Cardiac septum (tissue), 1 donor: ENCODE data around the genes C5orf58 and KCNMB1.

DNA sequence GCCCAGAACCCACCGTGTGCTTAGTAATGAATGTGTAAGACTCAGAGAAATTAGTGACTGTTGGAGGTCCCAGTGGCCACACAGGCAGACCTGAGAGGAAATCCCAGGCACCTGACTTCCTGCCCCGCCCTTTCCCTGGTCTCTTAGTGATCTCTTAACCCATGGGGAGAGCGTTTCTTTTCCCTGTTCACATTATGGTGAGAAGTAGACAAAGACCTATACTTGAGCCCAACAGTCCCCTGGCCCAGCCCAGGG lies 61.4 kb upstream of the FOXI1 start:
- PRO-cap, result no peak

DNA sequence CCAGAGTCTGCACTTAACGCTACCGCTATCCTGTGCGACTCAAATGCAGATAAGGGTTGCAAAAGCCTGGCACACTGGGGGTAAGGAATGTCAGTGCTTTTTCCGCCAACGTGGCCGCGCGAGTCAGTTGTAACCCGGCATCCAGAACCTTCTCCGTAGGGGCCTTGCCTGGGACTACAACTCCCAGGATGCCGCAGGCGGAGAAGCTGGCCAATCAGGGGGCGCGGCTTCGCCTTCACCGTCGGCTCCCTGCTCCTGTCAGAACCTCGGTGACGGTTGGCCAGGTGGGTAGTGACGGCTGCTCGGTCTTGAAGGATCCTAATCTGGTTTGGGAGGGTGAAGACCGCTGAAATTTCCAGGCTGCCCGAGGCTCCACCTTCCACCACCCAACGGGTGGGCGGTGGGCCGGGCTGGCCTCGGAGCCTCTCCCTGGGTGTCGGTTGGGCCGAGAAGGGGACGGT lies at the start of gene C5orf58:
TSS of gene C5orf58 (plus strand) at position 262 of the 461 bp plus-strand sequence.
- PRO-cap, result no peak

GRCh38 chr5:170266758-170267935 lies 30.4 kb downstream of the LCP2 start:
- PRO-cap, result no peak

GRCh38 chr5:170268799-170270017 lies 28.4 kb downstream of the LCP2 start:
- PRO-cap, result no peak

DNA sequence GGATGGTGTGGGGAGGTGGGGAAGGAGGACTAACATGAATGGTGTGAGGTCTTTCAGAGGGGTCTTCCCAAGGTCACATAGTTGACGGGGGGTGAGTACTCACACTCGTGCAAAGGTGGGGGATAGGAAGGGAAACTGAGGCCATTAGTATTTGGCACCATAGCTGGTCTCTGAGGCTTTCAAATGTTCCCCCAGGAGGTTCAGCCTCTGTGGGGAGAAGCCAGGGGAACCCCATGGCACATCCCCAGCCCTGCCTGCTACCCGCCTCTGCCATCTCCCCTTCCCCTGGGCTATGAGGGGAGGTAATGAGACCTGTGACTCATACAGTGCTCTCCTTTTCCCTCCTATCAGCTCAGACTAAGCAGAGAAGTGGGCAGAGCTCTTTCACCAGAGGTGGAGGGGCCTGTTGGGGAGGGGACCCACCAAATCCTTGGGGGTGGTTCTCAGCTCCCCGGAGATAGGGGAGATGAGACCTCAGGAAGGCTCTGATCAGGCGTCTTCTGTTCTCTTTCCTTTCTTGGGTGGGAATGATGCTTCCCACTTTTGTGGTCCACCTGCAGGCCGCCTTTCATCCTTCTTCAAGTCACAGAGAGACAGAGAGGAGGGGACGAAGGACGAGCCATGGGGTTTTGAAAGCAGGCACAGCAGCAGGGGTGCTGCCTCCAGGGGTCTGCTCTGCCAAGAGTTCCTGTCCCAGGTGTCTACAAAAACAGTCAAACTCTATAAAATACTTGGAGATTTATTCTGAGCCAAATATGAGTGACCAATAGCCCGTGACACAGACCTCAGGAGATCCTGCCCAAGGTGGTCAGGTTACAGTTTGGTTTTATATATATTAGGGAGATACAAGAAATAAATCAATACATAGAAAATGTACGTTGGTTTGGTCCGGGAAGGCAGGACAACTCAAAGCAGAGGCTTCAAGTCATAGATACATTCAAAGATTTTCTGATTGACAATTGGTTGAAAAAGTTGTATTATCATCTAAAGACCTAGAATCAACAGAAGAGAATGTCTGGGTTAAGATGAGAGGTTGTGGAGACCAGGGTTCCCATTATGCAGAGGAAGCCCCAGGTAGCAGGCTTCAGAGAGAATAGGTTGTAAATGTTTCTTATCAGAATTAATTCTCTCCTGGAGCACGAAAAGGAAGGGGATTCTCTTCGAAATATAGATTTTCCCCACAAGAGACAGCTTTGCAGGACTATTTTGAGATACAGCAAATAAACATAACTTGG lies 34.4 kb upstream of the LCP2 start:
- PRO-cap, result no peak

DNA sequence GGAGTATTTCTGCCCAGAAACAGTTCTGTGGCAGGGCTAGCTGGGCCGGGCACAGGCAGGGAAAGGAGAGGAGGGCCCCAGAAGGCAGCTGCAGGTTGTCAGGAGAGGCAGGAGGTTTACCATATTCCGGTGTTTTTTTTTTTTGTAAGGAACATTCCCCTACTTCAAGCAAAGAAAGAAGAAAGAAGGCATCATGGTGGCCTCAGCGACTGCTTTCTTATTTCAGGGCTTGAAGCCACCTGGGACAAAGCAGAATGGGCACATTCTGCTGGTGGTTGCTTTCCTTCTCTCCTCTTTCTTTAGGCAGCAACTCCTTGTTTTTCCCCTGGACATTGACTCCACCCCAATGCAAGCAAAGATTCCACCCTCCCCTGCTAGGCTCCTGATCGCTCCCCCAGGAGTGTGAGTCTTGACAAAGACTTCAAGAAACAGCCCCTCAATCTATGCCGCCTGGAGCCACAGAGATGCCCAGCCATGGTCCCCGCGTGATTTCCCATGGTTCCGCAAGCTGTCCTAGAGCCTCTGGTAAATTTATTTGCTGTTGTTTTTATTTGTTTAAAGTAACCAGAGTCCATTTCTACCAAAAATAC lies 2.5 kb downstream of the KCNMB1 start:
- PRO-cap, result no peak

GRCh38 chr5:170387778-170388407 lies 1.3 kb downstream of the KCNMB1 start:
- PRO-cap, result no peak

GRCh38 chr5:170388883-170389908 lies at the start of gene KCNMB1:
TSS of gene KCNMB1 (minus strand) at chr5:170389367.
- PRO-cap, result unidirectional peak, plus-strand start at chr5:170389018; bidirectional peak, plus-strand start at chr5:170389463, minus-strand start at chr5:170389333; bidirectional peak, plus-strand start at chr5:170389731, minus-strand start at chr5:170389655

DNA sequence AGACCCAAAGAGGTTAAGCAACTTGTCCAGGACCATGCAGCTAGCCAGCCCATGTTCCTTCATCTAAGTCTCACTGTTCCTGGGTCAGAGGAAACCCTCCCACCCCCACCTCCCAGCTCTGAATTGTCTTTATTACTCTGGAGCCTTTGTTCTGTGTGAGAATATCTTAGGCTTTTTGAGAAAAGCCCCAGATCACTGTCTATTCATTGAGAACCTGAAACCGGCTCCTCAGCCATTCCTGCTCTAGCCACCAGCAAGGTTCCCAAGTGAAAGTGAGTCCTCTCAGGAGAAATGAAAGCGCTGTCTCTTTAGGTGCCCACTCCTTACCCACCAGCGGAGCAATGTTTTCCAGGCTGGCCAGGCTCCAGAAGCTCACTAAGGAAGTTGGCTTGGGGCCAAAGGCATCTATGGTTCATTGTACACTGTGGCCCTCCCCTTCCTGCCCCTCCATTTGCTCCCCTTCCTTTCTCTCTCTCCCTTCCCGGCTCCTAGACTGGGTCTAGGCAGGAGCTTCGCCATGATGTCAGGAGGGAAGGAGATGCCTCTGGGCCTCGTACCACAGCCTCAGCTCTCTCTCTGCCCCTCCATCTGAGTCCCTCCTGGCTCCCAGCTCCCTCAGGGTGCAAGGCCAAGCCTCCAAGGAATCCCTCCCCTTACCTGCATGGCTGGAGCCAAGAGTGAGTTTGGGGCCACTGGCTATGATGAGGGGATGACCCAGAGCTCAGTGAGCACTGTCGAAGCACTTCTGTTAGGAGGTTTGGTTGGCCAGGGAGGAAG lies 1.1 kb upstream of the GABRP start:
- PRO-cap, result no peak

DNA sequence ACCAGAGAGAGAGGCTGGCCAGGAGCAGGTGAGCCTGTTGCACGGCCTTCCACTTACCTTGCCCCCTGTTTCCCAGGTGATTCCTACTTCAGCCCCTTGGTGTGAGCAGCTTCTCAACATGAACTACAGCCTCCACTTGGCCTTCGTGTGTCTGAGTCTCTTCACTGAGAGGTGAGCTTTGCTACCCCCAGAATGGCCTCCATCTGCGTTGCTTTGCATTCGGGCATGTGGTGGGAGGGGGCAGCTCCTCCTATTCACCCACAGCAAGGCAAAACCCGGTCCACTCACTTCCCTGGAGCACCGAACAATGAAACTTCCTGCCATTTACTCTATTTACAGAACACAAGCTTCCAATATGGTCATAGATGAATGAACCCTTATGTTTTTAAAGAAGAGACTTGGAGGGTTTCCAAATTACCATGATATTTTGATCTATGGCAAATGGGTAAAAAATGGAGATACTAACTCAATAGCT lies 5.0 kb downstream of the GABRP start:
- PRO-cap, result no peak

- PRO-cap, result no peak
Measured at GRCh38 chr5:171676490-171676758, 109.2 kb upstream of the SMIM23 start.

GRCh38 chr5:172004915-172005329 lies 1.5 kb downstream of the FBXW11 start:
- PRO-cap, result no peak

GRCh38 chr5:172156264-172156963 lies 31.6 kb downstream of the STK10 start:
- PRO-cap, result no peak

DNA sequence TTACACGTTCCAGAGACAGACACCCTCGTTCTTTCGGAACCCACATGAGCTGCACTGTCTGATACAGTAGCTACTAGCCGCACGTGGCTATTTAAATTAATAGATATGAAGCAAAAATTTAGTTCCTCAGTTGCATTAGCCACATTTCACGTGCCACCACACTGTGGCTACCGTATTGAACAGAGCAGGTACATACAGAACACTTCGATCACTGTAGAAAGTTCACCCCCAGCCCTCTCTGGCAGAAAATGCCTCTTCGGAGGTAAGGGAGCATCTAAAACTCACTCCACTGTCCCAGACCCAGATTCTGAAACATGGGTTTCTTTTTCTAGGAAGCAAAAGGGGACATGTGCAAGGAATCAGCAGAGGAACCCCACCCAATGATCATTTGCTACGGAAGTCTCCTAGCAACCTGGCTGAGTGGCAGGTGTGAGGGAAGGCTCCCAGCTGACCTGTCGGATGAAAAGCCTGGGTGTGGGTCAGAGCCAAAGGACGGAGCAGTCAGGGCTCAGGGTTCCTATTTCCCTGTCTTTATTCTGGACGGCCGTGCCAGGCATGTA lies 20.3 kb downstream of the STK10 start:
- PRO-cap, result no peak

DNA sequence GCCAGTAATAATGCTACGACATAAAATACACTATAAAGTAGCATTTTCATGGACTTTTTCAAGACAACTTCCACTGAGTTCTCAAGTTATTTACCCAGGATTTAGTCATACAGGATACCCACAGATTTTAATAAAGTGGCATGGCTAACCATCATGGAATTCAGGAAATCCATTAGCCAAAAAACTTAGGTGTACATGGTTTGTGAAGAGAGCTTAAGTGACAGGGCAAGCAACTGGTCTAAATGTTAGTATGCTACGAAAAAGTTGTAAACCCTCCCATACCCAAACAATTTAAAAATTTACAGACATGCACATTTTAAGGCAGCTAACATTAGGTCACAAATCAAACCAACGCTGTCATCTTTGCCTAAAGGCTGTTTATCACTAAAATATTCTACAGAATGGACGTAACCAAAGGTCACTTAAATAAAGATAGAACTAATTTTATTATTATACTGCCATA lies 1.2 kb downstream of the UBTD2 start:
- PRO-cap, result no peak

DNA sequence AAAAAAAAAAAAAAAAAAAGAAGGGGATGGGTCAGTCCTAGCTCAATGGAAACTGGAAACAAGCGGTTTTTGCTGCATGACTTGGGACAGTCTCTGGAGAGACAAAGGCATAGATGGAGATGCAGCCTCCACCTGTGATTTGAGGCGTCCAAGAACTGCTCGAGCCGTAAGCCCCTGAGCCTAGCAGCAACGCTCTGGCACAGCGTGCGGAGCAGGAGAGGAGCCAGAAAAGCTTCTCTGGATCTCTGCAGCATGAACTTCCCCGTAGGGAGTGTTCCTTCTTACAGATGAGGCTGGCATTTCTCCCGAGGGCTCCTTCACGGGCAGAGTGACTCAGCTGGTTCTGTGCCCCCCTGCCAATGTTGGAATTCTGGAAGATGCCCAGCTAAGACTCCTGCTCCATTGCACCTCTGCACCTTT lies 39.9 kb downstream of the SH3PXD2B start:
- PRO-cap, result no peak

DNA sequence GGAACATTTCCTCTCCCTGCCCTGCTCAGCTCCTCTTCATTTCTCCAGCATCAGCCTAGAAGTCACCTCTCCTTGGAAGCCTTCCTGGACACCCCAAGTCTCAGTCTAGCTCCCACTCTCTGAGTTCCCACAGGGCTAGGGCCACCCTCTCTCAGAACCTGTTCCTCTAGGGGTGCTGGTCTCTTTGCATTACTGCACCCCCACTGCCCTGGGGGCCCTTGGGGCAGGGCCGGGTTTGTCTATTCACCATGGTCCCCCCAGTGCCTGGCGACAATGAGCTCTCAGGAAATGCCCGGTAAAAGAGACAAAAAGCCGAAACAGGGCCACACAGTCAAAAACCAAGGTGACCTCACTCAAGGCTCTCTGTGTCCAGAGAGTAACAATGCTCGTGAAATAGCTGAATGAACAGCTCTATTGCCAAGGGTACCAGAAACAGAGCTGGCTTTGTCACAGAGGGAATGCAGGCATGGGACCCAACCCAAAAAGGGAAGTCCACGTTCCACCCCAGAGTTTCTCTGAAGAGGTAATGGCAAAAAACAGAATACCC lies 16.1 kb downstream of the SH3PXD2B start:
- PRO-cap, result no peak

DNA sequence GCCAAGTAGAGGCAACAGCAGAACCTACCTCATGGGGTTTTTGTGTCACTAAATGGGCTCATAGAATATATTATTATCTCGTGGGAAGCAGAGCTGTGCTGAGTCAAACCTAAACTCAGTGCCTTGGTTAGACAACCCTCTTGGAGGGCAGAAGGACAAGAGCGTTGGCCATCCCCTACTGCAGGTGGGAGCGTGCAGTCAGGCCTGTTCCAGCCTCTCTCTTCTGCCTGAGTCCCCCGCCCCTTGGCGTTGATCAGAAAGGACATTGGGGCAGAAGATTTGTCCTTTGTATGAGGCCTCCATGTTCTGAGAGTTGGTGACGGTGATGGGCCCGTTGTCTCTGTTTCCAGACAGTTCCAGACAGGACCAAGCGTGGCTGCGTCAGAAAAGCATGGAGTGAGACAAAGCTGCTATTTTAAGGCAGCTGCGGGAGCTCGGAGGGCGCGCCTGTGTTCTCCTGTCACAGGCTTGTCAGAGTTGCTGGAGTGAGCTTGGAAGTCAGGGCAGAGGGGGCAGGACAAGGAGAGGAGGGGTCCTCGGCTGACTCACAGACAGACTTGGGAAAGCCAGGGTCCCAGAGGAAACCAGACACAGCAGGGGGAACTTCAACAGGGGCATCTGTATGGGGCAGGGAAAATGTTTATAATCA lies 32.1 kb upstream of the SH3PXD2B start:
- PRO-cap, result unidirectional peak, plus-strand start at position 465 of the sequence; unidirectional peak, plus-strand start at position 577 of the sequence

- PRO-cap, result no peak
Measured at GRCh38 chr5:172565272-172565981, 75.6 kb upstream of the NEURL1B start.

DNA sequence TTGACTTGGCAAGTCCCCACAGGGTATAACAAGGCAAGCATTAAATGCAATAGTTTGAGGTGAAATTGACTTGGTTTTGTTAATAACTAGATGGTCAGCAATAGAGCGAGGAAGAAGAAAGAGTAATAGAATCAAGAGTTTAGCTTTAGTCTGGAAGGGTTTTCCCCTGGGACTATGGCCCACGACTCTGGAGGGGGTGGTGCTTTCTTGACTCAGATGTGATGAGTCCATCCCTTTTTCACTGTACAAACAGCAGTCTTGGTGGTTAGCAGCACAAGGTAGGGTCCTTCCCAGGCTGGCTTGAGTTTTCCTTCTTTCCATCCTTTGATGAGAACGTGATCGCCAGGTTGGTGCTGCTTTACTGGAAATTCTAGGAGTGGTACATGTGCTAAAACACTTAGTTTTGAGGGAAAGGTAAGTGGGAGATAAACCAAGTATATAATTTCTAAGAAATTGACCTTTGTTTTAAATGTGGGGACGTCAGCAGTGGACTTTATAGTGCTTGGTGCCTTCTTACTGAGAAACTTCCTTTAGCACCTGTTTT lies 11.7 kb downstream of the NEURL1B start:
- PRO-cap, result unidirectional peak, plus-strand start at position 241 of the sequence